Endodermal cell (in vitro differentiated cells): ENCODE results near the genes NOD1 and PPP1R17.

GRCh38 chr7:30157629-30158269 is 23.0 kb downstream of the MTURN start:
- PRO-cap = no peak

DNA sequence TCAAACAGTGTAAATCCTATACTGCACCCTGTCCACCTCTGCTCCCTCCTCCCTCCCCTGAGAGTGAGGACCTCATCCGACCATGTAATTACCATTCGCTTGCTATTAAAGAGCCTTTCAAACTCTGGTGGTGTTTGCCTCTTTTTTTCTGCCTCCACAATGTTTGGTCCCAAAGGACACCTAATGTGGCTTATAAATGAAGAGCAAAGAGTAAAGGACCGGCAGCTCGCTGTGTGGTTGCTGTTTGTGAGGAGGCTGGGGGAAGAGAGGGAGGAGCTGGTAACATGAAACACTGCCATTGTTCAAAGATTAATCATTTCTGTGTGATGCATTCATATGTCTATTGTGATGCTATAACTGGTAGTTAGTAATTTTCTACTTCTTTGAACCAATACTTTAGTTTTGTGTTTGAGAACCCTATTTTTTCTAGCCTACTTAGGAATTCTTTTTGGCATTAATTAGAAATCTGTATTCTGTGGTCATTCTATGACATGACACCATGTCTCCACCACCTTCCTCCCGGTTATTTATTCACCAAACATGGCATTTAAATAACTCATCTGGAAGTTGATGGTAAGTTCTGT is 27.9 kb downstream of the MTURN start:
- PRO-cap = no peak

DNA sequence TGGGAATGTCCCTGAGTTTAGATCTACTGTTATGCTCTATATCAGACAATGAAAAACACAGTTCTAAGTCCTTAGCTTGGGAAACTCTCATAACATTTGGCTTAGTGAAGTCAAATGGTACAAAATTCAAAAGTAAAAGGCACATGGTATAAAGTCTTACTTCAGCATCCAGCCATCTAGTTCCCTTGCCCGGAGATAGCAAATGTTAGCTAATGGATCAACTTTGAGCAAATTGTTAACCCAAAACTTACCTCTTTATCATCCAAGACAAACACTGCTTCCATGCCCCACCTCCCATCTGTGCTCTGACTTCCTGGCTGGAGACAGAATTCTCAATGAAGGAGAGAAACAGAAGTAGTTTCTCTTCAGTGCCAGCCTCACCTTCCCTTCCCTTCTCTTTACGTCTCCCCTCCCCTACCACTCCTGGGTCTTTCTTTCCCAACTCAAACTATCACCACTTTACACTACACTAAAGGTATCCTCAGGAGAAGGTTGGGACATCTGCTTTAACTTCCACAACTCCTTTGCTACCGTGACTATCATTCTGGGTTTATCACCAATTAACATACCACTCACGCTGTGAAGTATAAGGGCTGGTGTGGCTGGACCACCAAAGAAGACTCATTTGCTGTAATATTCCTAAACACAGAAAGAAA is 21.2 kb upstream of the ZNRF2 start:
- PRO-cap = unidirectional peak, plus-strand start at position 351 of the sequence

DNA sequence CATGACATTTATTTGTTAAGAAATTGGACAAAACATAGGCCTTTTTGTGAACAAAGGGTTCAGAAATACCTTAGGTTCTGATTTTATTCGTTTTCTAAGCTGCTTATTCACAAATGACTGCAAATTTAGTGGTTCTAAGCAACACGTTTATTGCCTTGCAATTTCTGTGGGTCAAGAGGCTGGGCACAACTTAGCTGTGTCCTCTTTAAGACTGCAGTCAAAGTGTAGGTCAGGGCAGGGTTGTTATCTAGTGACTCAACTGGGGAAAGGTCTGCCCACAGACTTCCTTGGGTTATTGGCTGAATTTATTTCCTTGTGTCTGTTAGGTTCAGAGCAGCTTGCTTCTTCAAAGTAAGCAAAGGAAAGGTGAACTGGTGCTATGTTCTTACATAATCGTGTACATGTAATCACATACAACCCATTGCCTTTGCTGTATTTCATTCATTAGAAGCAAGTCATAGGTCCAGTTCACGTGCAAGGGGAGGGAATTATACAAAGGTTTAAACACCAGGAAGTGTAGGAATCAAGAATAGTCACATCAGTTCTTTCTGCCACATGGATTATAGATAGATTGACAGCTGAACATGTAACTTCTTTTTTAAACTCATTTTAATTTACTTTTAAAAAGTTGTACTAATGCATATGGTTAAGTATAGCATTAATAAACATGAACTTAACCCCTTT is 5.9 kb downstream of the ZNRF2 start:
- PRO-cap = no peak

GRCh38 chr7:30336044-30336684 is 51.8 kb downstream of the ZNRF2 start:
- PRO-cap = no peak

DNA sequence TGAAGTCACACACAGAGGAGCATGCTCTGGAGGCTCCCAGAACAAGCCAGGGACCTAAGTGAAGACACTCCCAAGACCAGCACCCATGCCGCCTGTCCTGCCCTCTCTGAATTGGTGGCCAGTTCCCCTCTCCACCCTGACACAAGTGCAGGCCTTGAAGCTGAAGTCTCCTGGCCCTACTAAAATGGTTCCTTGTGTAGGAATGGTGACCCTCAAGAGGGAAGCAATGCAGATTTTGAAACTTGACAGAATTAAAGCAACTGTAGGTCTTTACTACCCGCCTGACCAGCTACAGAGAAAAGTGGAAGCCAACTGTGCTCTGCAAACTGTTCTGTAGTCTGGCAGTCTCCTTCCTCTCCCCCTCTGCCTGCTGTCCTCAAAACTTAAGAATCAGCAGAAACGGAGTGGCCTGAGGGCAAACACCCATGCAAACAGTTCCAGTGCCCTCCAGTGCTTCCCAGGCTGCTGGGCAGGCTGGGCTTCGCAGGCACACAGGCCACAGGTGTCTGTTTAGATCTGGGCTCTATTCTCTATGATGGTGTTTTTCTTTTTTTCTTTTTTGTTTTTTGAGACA is 51.0 kb downstream of the NOD1 start:
- PRO-cap = no peak

DNA sequence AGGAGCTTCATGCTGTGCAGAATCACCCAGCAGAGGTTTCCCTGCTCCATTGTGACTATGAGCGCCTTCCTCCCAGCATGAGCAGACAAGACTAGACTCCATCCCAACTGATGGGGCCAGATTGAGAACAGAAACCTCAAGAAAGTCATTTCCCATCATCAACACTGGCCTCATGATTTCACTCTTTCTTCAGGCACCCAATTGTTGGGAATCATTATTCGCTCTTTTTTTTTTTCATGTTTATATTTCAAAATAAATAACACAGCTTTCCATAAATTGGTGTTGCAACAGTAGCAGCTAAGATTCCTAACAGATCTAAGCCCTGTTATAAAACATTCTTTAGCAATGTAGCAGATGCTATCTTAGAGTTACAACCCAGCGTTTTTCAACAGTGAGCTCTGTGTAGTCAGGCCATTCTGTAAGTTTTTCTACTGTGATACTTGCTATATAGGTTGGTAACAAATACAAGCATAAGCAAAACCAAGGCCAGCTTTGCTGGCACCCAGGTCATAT is 13.1 kb downstream of the NOD1 start:
- PRO-cap = no peak

DNA sequence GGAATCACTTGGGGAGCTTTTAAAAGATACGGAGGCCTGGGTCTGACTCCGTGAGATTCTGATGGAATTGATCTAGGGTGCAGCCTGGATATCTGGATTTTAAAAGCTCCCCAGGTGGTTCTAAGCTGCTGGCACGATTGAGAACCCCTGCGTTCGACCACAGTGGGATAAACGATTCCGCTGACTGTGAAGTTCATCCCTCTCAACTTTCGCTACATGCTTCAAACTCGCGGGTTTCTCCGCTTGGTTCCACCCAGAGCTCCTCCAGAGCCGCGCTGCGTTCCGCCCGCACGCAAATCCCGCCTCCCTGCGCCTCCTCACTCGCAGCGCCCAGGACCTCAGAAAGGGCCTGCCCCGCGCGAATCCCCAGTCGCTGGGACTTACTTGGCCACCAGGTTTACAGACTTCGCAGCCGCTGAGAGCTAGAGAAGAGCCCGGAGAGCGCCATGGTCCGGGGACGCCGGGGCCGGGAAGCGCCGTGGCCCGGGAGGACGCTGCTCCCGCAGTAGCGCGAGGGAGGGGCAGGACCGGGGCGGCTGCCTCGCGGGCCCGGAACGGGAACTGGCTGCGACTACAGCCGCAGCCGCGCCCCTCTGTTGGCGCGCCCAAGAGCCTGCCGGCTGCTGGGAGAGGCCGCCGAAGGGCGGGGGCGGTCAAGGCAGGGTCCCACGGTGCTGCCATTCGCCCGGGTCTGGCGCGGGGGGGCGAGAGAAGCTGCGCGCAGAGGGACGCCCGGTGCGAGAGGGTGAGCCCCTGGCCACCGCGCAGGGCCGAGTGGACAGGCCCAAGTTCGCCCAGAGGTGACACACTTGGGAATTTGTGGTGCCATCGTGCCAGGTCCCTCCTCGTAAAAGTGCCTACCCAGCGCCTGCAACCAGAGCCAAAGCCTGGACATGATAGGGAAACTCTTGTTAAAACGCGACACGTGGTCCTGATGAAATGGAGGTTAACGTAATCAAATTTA is at the start of gene NOD1:
TSS of gene NOD1 (minus strand) at position 563 of the 964 bp plus-strand sequence.
- PRO-cap = bidirectional peak, plus-strand start at position 642 of the sequence, minus-strand start at position 480 of the sequence; unidirectional peak, minus-strand start at position 855 of the sequence

DNA sequence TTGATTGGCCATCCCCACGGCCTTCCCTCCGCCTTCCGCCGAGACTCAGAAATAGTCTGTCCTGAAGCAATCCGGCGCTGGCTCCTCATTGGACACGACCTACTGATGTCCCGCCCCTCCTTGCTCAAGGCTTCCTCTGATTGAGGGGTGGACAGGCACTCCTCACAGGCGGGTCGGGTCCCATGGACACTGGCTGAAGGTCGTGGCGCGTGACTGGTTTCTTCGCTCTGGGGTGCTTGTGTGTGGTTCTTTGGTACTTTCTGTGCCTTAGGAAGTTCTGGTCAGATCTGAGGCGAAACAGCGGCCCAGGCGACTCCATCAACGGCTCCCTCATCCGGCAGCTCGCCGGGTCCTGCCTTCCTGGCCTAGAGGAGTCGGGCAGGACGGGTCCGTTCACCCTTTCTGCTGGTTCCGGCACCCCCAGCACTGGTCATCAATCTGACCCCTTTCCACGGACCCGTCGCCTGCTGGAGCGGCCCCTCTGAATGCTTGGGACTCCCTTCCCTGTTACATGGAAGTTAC is 347 bp upstream of the GGCT start:
- PRO-cap = bidirectional peak, plus-strand start at position 165 of the sequence, minus-strand start outside the sequence

- PRO-cap = no peak
Observed at GRCh38 chr7:30549868-30550280, 44.8 kb upstream of the GARS1 start.

- PRO-cap = no peak
Observed at GRCh38 chr7:30550911-30551704, 43.6 kb upstream of the GARS1 start.

- PRO-cap = no peak
Observed at GRCh38 chr7:31686974-31687350, at the start of gene PPP1R17. PPP1R17 (plus strand) TSS chr7:31687215.

DNA sequence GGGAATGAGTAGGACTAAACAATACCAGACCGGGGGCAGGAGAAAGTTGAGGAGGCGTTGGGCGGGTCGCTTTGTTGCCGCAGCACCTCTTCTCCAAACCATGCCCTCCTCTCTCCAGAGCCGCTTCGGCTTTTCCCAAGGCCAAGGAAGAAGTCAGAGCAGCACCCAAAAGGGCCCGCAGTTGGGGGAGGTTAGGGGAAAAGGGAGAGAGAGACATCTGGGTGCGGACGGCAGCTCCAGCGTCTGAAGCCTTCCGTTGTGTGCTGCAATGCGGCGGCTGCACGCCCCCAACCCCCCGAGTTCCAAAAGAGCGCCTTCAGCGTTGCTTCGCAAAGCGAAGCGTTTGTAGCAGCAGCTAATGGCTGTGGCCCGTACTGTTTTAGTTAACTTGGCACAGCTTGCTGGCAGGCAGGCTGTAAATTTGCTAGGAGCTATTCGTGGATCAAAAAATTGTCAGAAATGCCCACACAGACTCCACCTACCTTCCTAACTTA is 949 bp upstream of the KBTBD2 start:
- PRO-cap = bidirectional peak, plus-strand start at position 134 of the sequence, minus-strand start at position 134 of the sequence; unidirectional peak, minus-strand start at position 272 of the sequence

GRCh38 chr7:33004945-33005973 is 48.0 kb downstream of the FKBP9 start:
- PRO-cap = no peak

- PRO-cap = no peak
Observed at GRCh38 chr7:33725826-33726229, 179.5 kb upstream of the BMPER start.

DNA sequence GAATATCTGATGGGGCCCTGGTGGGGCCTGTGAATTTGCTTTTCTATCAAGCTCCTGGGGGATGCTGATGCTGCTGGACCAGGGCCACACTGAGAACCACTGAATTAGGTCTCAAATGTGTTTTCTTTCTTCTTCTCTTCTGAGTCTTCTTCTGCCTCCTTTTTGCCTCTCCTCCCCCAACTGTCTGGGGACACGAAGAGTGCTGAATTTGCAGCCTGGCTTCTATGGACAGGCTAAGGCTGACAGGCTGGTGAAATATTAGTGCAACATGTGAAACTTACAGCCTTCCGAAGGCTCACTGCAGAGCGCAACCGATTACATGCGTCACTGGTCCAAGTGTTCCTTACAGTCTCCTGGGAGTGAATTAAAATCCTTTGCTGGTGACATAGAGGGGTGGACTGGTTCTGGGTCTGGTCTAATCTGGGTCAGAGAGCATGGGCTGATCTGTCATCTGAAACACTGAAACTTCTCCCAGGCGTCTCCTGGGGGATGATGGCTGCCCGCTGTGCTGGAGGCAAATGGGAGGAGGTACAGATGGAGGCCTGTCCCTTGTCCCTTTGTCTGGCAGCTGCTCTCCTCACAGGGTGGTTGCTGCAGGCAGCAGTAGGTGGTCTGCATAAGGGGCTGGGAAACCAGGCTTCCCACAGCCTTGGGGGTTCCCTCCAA is 143.9 kb upstream of the BMPER start:
- PRO-cap = no peak

- PRO-cap = no peak
Observed at GRCh38 chr7:33987366-33987662, 82.0 kb downstream of the BMPER start.

DNA sequence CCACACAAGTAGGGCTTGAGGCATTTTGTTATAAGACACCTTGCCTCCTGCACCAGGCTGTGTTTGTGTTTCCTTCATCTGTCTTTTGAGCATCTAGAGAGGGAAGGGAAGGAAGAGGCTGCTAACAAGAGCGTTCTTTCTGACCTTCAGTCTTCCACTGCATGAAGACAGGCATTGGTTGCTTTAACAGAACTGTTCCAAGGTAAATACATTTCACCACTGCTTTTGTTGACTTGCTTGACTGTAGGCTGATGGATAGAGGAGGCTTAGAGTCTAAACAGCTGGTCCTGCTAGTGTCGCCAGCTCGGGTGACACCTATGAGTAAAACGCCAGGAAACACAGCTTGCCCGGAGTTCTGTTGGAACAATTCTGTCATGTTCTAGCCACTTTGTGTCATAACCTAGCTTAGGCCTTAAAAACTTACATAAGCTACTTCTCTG is 252.9 kb downstream of the BMPER start:
- PRO-cap = no peak

- PRO-cap = unidirectional peak, plus-strand start at chr7:34906251; unidirectional peak, plus-strand start at chr7:34906416
Observed at GRCh38 chr7:34906139-34906985, 130.9 kb downstream of the DPY19L1 start.

DNA sequence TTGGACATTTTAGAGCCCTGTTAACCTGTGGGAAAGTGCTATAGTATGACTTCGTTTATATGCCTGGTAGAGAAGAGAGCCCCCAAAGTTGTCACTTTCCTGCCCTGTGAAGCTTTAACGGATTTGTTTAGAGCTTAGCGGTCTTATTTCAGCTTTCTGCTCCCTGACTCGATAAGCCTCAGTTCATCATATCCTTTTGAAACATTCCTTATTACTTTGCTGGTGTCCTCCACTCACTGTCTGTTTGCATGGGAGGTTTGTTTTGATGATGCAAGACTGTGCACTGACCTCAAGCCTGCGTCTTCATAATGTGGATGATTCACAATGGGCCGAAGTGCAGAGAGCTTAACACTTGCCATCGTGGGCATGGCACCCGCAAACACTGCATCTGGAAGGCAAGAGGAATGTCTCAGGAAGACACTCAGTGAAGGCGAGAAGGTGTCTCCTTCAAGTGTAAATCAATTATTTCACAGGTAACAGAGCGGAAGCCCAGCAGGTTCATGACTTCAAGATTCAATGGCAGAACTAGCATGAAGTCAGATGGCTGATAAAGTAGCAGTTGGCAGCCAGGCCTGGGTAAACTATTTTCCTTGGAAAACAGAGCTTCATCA is 98.2 kb downstream of the DPY19L1 start:
- PRO-cap = no peak